ENCODE measurements around a stretch of chr17.

DNA sequence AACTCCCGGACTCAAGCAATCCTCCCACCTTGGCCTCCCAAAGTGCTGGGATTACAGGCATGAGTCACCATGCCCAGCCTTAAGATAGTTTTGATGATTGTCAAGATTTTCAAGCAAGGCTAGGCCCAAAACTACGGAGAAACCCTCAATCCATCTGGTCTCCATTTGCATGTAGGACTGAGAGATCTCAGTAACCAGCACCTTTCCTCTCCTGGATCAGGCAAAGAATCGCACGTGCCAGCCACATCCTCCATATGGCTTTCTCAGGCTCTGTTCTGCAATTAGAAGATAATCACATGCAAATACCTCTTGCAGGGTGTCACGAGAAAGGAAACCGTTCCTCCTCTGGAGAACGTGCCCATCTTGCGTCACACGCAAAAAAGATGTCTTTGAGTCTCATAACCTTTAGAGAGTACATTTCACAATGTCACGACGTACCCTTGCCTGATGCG lies 36.1 kb upstream of the DNAH17 start:
- RRBS = no CpG with 5 or more reads among the region's 12 CpGs

DNA sequence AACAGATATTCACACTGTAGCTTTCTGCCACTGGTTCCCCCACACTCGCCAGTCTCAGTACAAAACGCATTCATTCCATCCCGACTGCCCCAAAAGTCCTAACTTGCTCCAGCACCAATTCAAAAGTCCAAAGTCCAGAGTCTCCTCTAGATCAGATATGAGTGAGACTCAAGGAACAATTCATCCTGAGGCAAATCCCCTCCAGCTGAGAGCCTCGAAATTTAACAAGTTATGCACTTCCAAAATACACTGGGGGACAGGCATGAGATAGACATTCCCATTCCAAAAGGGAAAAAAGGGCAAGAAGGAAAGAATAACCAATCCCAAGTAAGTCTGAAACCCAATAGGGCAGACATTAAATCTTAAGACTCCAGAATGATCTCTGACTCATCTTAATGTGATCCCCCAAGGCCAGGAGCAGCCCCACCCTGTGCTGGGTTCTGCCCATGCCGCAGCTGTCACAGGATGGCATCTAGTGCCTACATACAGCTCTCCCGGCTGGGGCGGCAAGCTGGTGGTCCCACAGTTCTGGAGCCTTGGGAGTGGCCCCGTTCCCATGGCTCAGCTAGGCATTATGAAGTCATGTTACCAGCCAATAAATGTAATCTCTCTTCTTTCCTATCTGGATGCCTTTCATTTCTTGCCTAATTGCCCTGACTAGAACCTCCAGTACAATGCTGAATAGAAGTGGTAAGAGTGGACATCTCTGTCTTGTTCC lies 95.5 kb upstream of the DNAH17 start:
- RRBS = no CpG with 5 or more reads among the region's 8 CpGs

GRCh38 chr17:78735190-78735867 lies 46.7 kb downstream of the CYTH1 start:
- RRBS = 92% methylated on average over 3 of the region's 12 CpGs

- RRBS = no CpG with 5 or more reads among the region's 8 CpGs
Observed at GRCh38 chr17:78771723-78772574, 10.1 kb downstream of the CYTH1 start.

DNA sequence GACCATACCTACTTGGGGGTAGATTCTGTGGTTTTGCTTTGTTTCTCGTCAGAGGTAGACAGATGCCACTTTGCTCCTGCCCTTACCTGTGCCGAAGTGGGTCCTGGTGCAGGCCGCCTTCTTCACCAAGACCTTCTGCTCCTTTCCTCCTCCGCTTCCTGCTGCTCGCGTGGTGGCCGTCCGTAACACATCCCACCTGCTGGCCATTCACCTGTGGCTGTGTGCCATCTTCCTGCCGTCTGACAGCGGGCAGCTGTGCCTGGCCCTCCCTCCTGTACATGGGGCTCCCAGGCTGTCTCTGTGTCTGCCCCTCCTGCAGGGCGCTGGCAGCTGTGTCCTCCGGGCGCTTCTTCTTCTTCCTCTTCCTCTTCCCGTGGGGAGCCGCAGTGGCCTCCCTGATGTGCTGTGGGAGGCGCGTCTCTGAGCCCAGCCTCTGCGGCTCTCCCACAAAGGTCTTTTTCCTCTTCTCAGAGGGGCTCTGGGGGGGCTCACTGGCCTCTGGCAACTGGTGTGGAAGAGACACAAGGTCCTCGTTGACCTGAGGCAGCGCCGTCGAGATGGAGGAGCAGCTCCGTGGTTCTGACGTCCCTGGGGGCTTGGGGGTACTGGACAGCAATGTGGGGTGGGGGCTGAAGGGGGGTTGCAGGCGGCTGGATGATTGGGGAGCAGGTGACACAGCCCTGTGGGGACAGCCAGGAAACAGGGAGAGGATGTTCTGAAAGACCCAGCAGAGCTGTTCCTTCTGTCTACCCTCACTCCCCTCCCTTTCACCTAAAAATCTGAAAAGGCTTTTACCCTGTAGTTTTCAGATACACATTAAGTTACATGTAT lies 21.4 kb upstream of the CYTH1 start:
- RRBS = no CpG with 5 or more reads among the region's 25 CpGs

DNA sequence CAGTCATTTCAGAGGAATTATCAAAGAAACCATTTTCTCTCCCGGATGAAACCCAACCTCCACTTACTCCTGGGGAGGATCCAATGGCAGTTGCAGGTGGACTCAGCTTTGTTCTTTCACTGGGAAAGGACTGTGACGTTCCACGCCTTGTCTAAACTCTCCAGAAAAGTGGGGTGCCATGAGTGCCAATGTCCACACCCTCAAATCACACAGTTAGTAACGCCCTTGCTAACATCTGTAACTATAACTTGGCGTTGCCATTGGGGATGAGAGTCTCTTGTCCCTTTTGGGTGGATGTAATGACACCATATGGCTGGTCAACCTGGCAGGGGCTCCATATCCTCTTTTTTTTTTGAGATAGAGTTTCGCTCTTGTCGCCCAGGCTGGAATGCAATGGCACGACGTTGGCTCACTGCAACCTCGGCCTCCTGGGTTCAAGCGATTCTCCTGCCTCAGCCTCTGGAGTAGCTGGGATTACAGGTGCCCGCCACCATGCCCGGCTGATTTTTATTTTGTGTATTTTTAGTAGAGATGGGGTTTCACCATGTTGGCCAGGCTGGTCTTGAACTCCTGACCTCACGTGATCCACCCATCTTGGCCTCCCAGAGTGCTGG lies 21.3 kb downstream of the CEP295NL start:
- RRBS = 69% methylated on average over 1 of the region's 14 CpGs

- RRBS = no CpG with 5 or more reads among the region's 30 CpGs
Observed at GRCh38 chr17:78896255-78897212, 6.5 kb downstream of the CEP295NL start.

DNA sequence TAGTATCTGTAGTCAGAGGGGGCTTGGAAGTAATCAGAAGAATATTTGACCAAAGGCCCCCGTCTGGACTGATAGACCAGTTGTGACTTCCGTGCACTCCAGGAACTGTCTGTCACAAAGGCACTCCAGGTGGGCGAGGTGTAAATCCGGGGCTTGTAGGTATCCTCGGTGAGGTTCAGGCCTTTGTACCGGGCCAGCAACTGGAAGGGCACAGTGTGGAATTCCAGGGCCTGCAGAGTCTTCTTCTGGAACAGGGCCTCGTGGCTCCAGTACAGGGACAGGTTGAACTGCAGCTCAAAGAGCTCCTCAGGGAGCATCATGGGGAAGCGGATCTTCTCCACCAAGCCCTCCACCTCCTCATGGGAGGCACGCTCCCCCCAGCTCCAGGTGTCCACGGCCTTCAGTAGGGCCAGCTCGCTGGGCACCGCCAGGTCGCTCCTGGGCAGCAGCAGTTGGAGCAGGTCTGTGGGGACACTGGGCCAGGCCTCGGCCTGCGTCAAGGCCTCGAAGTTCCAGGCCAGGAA lies 7.7 kb downstream of the LGALS3BP start:
- RRBS = 54% methylated on average over 2 of the region's 16 CpGs

GRCh38 chr17:78997387-78998136 lies 12.0 kb downstream of the CANT1 start:
- RRBS = 88% methylated on average over 9 of the region's 27 CpGs

- RRBS = 53% methylated on average over 4 of the region's 28 CpGs
Observed at GRCh38 chr17:78998347-78999066, 11.1 kb downstream of the CANT1 start.

- RRBS = 35% methylated on average over 6 of the region's 23 CpGs
Observed at GRCh38 chr17:79046479-79047156, 22.6 kb downstream of the C1QTNF1 start.

GRCh38 chr17:79047952-79048448 lies 24.0 kb downstream of the C1QTNF1 start:
- RRBS = no CpG with 5 or more reads among the region's 34 CpGs

GRCh38 chr17:79090470-79091011 lies 15.9 kb downstream of the ENGASE start:
- RRBS = no CpG with 5 or more reads among the region's 27 CpGs

GRCh38 chr17:79092213-79092553 lies 17.6 kb downstream of the ENGASE start:
- RRBS = no CpG with 5 or more reads among the region's 9 CpGs

- RRBS = no CpG with 5 or more reads among the region's 16 CpGs
Observed at GRCh38 chr17:79658653-79659285, 47.9 kb upstream of the RBFOX3 start.

DNA sequence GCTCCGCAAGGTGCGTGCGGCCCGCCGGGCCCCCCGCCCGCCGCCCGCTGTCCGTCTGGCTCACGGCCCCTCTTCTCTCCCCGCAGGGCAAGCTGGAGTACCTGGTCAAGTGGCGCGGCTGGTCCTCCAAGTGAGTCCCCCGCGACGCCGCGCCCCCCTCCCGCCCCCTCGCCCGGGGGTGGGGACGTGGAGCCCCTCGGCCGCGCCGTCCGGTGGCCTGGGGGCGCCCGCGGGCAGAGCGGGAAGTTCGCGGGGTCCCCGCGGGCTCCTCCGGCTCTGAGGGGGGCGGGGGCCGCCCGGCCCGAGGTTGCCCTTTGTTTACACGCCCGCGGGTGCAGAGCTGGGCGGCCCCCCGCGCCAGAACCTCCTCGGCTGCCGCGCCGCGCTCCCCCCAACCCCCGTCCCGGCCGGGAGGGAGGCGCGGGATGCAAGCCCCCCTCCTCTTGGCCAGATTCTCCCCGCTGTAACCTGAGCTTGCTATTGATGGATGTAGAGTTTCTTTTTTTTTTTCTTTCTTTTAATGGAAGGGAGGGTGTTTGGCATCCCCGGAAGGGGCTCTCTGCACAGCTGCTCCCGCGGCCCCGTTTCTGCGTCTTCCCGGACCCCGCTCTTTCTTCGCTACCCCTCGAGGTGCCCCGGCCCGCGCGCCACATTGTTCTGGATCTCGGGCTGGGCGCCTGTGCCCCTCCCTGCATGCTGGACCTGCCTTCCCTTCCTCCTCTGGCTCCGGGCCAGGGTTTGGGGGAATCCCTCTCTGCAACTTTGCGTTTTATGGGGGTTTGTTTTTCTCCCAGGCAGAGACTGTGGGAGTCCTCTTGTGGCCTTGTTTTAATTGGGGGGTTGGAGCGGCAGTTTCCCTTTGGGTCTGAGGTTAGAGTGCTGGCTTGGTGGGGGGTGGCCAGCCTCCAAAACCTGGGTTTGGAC lies 612 bp downstream of the CBX2 start:
- RRBS = 8% methylated on average over 39 of the region's 76 CpGs

GRCh38 chr17:79812580-79813542 lies 16.0 kb upstream of the CBX8 start:
- RRBS = 4% methylated on average over 51 of the region's 102 CpGs

- RRBS = no CpG with 5 or more reads among the region's 16 CpGs
Observed at GRCh38 chr17:79907766-79908232, 68.6 kb upstream of the CBX4 start.

DNA sequence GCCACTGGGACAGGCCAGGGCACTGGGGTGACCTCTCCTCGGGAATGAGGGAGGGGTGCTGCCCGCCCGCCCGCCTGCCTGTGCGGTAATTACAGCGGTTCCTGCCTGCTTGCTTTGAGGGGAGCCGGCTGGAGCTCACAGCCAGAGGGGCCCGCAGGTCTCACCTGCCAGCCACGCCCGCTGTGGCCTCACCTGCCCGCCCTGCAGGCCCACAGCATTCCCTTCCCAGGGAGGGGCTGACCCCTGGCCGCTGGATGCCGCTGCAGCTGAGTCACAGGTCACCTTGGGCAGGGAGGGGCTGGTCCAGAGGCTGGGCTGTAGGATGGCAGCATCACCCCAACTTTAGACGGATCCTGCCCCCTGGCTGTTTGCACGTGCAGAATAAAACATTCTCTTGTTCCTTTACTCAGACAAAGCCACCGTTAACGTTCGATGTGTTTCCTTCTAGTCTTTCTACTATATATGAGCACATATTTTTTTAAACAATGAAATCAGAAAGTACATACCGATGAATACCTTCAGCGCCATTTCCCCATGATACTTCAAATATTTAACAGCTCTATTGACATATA lies 76.8 kb upstream of the CBX4 start:
- RRBS = no CpG with 5 or more reads among the region's 20 CpGs

- RRBS = 43% methylated on average over 12 of the region's 22 CpGs
Observed at GRCh38 chr17:79919907-79920420, 80.7 kb upstream of the CBX4 start.